ENCODE measurements around a stretch of chr13.

DNA sequence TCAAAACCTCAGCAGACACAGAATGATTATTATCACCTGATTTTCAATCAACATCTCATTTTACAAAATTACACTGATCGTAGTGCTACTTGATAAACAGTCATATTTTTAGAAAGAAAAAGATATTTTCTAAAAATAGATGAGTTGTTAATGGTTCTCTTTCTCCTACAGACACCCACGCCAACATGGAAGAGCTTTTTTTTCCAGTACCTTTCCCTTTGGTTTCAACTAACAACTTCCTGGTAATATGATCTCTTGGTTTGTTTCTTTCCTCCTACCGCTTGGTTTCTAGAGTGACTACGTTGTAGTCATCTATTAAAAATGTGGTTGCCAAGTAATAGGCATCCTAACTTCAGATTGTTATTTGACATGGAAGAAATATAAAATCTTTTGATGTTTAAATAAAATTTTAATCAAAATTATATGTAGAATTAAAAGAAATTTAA, 92.3 kb downstream of the SMIM2 start:
- PRO-cap, result no peak
- RAMPAGE, long total RNA, result no peak

GRCh38 chr13:44108206-44109125, 52.6 kb downstream of the SMIM2 start:
- PRO-cap, result no peak
- RAMPAGE, long total RNA, result no peak

GRCh38 chr13:44112552-44113157, 48.4 kb downstream of the SMIM2 start:
- PRO-cap, result no peak
- RAMPAGE, long total RNA, result no peak

DNA sequence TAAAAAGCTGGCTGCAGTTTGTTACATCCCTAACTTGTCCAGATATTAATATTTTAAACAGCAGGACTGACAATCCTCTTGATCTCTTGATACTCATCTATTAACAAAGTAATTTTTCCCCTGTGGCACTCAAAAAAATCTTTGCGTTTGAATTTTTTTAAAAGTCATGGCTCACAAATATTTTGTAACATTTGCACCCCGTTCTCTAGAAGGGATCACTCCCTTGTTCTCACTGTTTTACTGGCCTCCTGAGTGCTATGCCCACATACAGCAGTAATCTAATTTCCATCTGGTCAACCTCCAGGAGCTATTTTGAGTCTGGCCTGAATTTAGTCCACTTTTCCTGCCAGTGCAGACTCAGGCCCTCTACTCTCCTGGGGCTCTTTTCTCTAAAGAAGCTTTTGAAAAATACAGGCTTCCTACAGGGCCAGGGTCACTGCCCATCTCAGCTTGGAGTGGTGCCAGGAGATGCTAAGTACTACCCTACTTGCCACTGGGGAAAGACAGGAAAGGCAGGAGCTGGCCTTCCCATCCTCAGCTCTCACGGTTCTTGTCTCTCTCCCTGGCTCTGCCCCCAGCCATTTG, 101.8 kb upstream of the SERP2 start:
- PRO-cap, result bidirectional peak, plus-strand start at position 349 of the sequence, minus-strand start at position 231 of the sequence
- RAMPAGE, long total RNA, result no peak

DNA sequence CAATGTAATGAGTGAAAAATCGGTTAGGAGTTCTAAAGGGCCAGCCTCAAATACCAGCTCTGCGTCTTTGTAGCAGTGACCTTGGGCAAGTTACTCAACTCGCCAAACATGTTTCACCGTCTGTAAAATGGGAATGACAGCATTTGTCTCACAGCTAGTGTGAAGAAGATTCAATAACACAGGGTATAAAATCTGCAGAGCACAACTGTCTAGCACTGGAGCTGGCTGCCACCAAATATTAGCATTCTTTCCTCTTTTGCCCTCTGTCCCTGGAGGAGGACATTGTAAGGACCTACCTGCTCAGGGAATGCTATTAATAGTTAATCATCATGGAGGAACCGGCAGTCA, 22.1 kb upstream of the SERP2 start:
- PRO-cap, result no peak
- RAMPAGE, long total RNA, result no peak

DNA sequence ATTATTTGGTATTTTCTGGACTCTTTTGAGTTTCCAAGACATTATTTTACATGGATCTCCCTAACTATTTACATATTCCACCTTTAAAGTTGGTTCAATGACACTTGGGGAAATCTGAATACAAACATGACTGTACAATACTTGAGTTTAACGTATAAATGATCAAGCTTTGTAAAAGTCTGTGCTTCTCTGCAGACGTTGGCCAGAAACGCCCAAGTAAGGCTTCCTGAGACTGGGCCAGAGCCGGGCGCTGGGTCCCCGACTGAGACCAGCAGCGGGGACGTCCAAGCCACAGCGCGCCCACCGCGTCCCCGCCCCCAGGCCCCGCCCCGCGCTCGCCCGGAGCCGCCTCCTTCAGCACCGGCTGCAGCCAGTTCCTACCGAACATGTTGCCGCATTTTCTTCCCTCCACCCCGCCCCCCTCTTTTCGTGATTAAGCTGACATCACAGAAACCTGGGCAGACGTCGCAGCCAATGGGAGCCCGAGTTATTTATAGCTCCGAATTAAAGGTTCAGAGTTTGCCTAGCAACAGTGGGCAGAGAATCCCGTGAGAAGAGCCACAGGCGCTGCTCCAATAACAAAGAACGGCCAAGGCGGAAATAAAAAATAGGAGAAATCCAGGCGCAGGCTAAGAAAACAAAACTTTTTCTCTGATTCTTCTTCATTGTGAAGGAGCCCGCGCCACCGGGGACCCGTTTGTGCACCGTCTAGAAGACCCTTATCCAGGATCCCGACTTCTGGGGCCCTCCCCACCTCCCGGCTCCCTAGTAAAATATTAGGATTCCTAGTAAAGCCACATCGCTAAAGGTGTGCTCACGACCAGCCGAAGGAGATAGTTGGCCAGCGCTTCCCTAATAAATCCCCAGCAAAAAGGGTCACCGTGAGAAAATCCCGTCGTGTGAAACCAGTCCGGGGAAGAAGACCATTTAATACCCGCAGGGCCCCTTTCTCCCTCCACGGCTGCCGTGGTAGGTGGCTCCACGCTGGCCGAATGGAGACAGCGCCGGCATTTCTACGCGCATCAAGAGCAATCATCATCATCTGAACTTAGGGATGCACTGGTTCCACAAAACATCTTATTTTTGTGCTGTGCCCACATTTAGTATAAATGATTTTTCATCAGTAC, 61.7 kb downstream of the SERP2 start:
- PRO-cap, result bidirectional peak, plus-strand start at position 539 of the sequence, minus-strand start at position 313 of the sequence; unidirectional peak, plus-strand start at position 799 of the sequence
- RAMPAGE, long total RNA, result no peak

DNA sequence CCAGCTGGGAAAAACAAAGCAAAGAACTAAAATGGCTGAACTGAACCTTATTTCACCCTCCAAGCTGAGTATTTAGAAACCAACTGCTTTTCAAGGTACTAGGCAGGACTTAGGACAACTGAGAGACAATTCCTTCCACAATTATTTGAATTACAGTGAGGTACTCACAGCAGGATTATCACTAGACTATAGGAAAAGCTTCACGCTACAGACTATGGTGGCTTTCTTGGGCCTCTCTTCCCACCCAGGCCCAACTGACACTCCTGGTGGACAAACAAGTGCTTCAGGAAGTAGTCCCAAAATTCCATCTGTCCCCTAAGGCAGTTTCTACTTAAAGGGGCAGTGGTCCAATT, 100.4 kb downstream of the SERP2 start:
- PRO-cap, result no peak
- RAMPAGE, long total RNA, result no peak

GRCh38 chr13:44508583-44509137, 67.5 kb downstream of the TSC22D1 start:
- PRO-cap, result no peak
- RAMPAGE, long total RNA, result no peak

GRCh38 chr13:44516767-44517427, 59.2 kb downstream of the TSC22D1 start:
- PRO-cap, result no peak
- RAMPAGE, long total RNA, result no peak

DNA sequence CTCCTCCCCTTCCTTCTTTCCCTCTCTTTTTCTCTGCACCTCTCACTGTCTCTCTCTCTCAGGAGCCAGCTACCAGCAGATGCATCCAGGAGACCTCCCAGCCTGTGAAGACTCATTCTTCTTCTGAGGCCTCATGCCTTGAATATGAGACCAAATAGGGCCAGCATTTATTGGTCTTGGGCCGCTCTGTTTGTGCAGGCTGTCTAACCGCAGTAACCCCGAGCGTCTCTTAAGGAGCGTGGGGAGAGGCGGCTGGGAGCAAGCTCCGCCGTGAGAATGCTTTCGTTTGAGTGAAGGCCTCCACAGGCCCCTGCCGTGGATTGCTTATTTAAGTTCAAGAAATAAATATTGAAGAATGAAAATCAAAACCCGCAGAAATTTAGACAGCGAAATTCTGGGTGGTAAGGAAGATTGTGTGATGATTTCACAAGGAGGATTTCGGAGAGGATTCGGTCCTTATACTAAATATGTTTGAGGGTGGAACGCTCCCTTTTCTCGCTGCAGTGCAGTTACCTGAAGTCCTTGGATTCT, 166.9 kb downstream of the NUFIP1 start:
- PRO-cap, result bidirectional peak, plus-strand start at position 232 of the sequence, minus-strand start at position 114 of the sequence
- RAMPAGE, long total RNA, result no peak

DNA sequence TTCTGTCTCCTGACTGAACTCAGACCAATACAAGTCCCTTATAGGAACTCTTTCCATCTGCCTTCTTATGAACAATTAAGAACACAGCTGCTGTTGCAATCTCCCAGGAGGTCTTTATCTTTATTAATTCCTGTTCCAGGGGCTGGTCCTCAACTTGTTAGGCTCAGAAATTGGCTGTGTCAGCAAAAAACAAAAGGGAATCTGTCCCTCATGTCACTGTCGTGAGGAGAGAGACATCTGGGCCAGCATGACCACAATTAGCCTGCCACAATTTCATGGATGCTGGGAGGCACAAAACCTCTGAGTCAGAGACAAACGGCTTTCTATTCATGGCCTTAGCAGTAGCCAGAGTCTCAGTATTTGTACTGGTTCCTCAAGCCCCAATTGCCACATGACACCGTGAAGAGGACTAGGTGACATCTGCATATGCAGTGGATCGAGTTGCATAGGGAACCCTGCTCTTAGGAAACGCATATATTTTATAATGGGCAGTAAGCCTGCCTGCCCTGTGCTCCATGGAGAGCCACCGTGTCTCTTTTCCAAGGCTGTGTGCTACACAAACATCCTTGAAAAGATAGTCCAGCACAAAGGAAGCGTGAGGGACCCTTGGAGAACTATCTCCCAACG, 58.1 kb downstream of the NUFIP1 start:
- PRO-cap, result no peak
- RAMPAGE, long total RNA, result no peak

- PRO-cap, result no peak
- RAMPAGE, long total RNA, result no peak
Measured at GRCh38 chr13:45130499-45130993, 10.2 kb downstream of the GTF2F2 start.

DNA sequence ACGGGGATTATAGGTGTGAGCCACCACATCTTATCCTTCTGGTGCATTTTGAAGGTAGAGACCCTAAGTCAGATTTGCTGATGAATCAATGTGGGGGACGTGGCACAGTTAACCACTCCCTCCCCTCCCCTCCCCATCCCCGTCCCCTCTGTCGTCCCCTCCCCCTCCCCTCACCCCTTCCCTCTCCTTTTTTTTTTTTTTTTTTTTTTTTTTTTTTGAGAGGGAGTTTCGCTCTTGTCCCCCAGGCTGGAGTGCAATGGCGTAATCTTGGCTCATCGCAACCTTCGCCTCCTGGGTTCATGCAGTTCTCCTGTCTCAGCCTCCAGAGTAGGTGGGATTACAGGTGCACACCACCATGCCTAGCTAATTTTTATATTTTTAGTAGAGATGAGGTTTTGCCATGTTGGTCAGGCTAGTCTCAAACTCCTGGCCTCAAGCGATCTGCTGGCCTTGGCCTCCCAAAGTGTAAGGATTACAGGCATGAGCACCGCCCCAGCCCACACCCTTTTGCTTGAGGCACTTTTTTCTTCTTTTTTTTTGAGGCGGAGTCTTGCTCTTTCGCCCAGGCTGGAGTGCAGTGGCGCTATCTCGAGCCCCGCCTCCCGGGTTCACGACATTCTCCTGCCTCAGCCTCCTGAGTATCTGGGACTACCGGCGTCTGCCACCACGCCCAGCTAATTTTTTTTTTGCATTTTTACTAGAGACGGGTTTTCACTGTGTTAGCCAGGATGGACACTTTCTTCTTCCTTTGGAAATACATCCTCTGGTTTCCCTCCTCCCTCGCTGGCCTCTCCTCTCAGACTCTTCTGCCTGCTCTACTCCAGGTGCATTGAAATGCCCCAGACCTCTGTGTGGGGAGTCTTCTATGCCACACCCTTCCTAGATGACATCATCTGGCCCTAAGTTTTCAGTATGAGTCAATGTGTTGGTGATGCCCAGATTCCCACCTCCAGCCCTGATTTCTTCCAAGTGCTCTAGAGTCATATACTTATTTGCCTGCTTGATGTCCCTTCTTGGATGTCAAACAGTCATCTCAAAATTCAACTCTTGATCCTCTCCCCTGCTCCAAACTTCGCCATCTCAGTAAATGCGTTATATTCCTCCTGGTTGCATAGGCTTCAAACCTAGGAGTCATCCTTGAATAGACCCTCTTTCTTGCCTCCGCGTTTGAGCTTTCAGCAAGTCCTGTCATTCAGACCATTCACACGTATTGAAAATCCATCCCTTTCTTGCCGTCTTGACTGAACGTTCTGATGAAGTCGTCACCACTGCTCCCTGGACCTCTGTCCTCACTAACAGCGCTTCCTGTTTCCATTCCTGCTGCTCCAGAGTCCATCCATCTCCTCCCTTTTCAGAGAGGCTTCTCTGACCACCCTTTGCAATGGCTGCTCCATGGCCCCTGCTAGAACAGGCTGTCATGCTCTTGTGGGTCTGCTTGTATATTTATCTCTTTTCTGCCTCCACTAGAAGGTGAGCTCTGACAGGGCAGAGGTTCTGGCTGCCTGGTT, 20.8 kb upstream of the TPT1 start:
- PRO-cap, result no peak
- RAMPAGE, long total RNA, result no peak

- PRO-cap, result no peak
- RAMPAGE, long total RNA, result no peak
Measured at GRCh38 chr13:45367991-45368490, 27.1 kb upstream of the TPT1 start.

GRCh38 chr13:45379426-45379984, 38.5 kb upstream of the TPT1 start:
- PRO-cap, result no peak
- RAMPAGE, long total RNA, result no peak

GRCh38 chr13:45447084-45447607, 17.6 kb upstream of the COG3 start:
- PRO-cap, result no peak
- RAMPAGE, long total RNA, result no peak

DNA sequence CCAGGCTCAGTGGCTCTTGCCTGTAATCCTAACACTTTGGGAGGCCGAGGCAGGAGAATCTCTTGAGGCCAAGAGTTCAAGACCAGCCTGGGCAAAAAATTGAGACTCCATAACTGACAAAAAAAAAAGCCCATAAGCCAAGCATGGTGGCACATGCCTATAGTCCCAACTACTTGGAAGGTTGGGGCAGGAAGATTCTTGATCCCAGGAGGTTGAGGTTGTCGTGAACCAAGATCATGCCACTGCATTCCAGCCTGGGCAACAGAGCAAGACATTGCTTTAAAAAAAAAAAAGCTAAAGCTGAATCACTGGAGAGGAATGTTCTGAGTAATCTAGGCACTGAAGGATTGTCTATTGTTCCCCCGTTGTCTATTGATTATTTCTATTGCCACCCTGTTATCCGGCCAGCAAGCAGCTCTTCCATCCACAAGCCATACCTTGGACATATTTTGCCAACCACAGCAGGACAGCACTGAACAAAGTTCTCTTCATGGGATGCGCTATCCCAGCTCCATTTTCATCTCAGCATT, 21.9 kb upstream of the SIAH3 start:
- PRO-cap, result no peak
- RAMPAGE, long total RNA, result no peak

DNA sequence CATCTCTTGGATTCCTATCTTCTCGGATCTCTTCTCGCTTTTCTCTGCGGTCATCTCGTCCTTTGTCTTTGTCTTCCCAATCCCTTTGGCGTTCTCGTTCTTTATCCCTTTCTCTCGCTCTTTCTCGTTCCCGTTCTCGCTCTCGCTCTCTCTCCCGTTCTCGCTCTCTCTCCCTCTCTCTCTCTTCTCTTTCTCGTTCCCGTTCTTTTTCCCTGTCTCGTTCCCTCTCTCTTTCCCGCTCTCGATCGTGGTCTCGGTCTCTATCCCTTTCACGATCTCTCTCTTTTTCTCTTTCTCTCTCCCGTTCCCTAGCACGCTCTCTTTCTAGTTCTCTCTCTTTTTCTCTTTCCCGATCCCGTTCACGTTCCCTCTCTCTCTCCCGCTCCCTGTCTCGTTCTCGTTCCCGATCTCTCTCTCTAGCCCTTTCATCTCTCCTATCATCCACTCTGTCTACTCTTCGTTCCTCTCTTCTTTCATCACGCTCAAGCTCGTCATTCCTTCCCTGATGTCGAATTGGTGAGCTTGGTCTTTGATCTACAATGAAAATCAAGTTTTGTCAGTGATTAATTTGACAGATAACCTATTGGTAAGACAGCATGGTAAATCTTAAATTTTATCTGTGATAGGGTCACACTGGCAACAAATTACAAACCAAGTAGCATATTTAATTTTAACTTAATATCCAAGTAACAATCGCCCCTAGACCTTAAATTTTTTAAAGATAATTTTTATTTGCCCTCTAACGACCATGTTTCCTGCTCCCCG, 77.1 kb downstream of the ZC3H13 start:
- PRO-cap, result no peak
- RAMPAGE, long total RNA, result no peak

- PRO-cap, result no peak
- RAMPAGE, long total RNA, result start-site peak on the minus strand at chr13:46147084-46147098, 22 reads
Measured at GRCh38 chr13:46146883-46147270, 35.1 kb downstream of the LCP1 start.

GRCh38 chr13:46171094-46171991, 10.6 kb downstream of the LCP1 start:
- PRO-cap, result no peak
- RAMPAGE, long total RNA, result no peak